Measurements from ENCODE around the genes PLGLB2 and RPIA.

DNA sequence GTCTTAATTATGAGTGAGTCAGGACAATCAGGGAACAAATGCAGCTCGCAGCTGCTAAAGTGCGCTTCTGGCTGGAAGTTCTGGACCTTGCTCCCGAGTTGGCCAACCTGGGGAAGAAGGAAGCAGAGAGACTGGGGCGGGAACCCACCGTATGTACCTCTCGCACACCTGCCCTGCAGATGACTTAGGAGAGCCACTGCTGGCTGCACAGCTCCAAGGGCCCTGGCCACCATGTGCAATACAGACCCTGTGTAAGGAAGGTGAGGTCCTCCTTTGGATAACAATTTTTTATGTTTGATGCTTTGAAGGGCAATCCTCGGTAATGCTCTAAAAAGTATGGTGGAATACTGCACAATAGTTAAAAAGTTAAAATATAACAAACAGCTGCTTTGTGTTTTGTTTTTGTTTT lies 42.3 kb downstream of the REEP1 start:
- RAMPAGE, long total RNA = no peak
- RRBS = no CpG with 5 or more reads among the region's 7 CpGs

- RAMPAGE, long total RNA = no peak
- RRBS = no CpG with 5 or more reads among the region's 2 CpGs
These were observed 17.3 kb downstream of the KDM3A start for GRCh38 chr2:86458320-86459092.

DNA sequence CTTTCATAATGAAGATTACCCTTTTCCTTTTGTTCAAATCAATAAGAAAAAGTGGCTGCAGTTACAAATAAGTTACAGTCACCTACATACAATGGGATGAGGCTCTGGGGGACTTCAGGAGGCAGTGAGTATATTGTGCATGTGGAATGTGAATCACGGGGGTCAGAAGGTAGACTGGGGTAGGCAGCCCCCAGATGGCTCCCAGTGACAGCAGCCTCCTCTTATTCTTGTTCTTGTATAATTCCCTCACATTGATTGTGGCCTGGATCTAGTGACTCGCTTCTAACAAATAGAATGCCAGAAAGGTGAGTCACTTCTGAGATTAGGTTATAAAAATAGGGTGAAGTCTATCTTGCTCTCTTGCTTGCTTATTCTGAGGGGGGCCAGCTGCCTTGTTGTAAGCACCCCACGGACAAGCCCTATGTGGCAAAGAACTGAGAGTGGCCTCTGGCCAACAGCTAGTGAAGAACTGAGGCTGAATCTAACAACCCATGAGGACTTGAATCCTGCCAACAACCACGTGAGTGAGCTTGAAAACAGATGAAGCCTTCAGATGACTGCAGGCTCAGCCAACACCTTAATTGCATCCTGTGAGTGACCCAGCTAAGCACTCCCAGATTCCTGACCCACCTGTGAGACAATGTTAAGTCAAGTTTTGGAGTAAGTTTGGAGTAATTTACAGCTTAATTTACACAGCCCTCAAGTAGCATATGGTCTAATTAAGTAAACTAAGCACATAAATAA lies 15.6 kb upstream of the RMND5A start:
- RAMPAGE, long total RNA = no peak
- RRBS = no CpG with 5 or more reads among the region's 4 CpGs

- RAMPAGE, long total RNA = no peak
These were observed 27.9 kb downstream of the RMND5A start for GRCh38 chr2:86747981-86748403.

DNA sequence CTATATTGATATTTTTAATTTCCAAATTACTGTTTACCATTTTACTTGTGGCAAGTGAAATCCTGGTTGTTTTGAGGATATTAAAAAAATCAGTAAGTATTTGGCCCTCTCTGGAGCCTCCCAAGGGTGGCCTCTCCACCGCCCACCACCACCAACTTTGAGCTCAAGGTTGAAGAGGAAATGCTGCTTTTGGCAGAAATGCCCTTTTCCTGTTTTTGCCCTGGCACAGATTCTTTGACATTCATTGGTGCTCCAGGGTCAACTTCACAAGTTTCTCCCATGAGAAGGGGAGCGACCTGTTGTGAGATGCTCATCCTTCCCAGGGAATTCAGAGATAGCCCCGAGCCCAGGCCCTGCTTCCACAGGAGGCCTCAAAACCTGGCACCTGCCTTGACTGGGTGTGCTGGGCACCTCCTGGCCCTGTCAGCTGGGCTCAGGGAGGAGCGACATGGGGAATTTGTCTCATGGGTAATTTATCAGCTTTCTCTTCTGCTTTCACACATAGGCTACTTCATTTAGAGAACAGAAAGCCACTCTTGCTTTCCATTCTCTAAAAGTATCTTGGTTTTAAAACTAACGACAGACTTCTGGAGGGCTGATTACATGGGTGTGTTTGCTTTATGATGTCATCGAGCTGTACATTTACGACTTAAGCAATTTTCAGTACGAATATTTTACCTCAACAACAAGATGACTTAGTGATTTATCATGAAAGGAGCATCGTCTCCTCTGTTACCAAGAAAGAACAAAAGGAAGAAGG lies 6.9 kb downstream of the CD8A start:
- RAMPAGE, long total RNA = no peak
- RRBS = no CpG with 5 or more reads among the region's 9 CpGs

GRCh38 chr2:86792829-86793584 lies 2.3 kb upstream of the CD8A start:
- RAMPAGE, long total RNA = no peak
- RRBS = no CpG with 5 or more reads among the region's 5 CpGs

GRCh38 chr2:86793585-86794188 lies 3.0 kb upstream of the CD8A start:
- RAMPAGE, long total RNA = no peak
- RRBS = no CpG with 5 or more reads among the region's 5 CpGs

- RAMPAGE, long total RNA = no peak
- RRBS = 81% methylated on average over 4 of the region's 19 CpGs
These were observed 35.3 kb upstream of the CD8A start for GRCh38 chr2:86825743-86826666.

DNA sequence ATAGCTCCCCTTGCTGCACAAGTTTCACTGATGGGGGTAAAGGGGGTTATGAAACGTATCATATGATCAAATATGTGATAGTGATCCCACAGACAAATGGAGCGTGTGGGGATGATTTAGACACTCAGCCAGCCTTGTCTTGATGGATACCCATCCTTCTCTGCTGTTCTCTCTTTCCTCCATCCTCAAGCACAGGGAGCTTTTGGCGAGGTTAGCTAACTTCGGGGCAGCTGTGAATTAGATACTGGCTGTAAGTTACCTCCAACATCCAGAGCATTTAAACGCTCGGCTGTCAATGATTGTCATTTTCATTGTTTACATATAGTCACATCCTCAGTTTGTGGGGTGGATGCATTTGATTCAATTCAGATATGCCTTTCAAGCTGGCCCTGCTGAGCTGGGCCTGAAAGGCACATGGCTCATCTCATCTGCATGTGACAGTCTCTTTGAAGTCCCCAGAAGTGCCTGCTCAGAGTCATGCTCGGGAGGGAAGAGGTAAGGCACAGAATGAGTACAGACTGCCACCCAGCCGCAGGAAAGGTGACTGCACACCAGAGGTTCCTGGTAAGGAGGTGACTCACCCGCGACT lies 281.4 kb upstream of the PLGLB2 start:
- RAMPAGE, long total RNA = no peak
- RRBS = no CpG with 5 or more reads among the region's 10 CpGs

- RAMPAGE, long total RNA = no peak
- RRBS = no CpG with 5 or more reads among the region's 10 CpGs
These were observed 261.5 kb upstream of the PLGLB2 start for GRCh38 chr2:87486327-87486906.

GRCh38 chr2:87594833-87595391 lies 153.0 kb upstream of the PLGLB2 start:
- RAMPAGE, long total RNA = no peak
- RRBS = no CpG with 5 or more reads among the region's 11 CpGs

DNA sequence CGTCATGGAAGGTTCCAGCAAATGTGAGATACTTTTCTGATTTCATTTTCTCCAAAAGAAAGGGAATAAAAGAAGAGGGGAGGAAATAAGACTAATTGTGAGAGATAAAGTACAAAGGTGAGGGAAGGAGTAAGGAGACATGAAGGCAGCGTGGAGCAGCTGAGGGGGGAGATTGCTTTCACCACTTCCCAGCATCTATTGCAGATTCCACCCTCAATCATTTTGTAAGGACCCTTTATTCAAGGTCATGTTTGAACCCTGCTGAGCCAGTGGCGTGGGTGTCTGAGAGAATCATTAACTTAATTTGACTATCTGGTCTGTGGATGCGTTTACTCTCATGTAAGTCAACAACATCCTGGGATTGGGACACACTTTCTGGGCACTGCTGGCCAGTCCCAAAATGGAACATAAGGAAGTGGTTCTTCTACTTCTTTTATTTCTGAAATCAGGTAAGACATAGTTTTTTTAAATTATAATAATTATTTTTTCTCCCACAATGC lies at the start of gene PLGLB2:
Gene PLGLB2 (plus strand): TSS at position 334 of the 500 bp plus-strand sequence.
- RAMPAGE, long total RNA = no peak
- RRBS = no CpG with 5 or more reads among the region's 4 CpGs

DNA sequence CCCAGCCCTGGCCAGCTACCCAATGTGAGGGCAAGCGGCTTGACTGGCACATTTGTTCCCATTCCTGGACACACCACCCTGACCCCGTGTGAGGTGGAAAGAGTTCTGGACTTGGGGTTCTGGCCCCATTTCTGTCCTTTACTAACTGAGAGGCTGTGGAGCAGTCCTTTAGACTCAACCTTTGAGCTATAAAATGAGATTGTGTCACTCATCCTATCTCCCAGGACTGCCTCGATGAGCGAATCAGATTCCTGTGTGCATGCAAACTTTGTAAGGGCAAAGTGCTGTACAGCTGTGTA lies 9.2 kb downstream of the THNSL2 start:
- RAMPAGE, long total RNA = no peak
- RRBS = no CpG with 5 or more reads among the region's 4 CpGs

DNA sequence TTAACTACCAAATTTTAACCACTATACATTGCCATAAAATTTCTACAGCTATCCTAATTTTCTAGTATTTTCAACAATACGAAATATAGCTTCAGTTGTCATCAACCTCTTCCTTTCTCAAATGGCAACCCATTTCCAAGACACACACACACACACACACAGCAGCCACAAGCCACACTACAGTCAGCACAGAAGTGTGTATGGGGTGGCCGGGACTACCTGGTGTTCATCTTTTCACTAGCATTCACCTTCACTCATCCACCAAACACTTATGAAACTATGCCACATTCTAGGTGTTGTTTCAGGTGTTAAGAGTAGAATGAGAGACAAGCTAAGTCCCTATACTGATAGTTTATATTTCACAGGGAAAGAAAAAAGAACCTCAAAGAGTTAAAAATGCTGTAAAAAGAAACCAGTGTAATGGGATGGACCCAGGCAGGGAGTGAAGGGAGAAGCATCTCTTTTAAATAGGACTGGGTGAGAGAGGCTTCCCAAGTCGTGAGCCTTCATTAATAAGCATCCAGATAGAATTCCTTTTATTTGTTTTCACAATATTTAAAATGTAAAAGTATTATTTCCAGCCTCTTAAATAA lies 40.1 kb downstream of the TEX37 start:
- RAMPAGE, long total RNA = no peak
- RRBS = no CpG with 5 or more reads among the region's 3 CpGs

- RAMPAGE, long total RNA = no peak
- RRBS = no CpG with 5 or more reads among the region's 8 CpGs
These were observed 50.4 kb downstream of the TEX37 start for GRCh38 chr2:88574621-88575391.

DNA sequence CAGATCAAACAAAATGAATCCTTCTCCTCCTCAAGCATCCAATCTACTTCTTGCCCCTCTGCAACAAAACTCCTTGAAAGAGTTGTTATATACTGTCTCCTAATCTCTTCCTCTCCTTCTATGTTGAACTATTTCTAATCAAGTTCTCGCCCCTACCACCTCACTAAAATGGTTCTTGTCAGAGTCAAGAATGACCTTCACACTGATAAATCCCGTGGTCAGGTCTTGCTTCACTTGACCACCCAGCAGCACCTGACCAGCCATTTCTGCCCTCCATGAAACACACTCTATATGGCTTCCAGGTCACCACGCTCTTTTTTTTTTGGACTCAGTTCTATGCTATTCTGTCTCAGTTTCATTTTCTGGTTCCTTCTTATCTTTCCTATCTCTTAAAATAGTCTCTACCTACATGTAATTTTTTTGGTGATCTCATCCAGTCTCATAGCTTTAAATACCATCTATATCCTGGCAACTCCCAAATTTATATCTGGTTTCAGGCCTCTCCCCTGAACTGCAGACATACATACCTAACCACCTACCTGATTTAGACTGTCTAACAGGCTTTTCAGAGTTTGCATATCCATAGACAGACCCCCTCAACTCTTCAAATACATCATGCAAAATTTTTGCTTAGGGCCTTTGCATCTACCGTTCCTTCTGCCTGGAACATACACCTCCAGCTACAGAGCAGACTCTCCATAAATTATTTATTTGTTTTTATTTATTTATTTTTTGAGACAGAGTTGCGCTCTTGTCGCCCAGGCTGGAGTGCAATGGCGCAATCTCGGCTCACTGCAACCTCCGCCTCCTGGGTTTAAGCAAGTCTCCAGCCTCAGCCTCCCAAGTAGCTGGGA lies 11.3 kb downstream of the EIF2AK3 start:
- RAMPAGE, long total RNA = no peak
- RRBS = no CpG with 5 or more reads among the region's 9 CpGs

- RAMPAGE, long total RNA = start-site peak on the plus strand at chr2:88691650-88691701, 18 and 17 reads in 2 replicates
- RRBS = 2% methylated on average over 17 of the region's 66 CpGs
These were observed at the start of gene RPIA for GRCh38 chr2:88691592-88692704. TSS of gene RPIA (plus strand) at chr2:88691673.

- RAMPAGE, long total RNA = no peak
- RRBS = no CpG with 5 or more reads among the region's 6 CpGs
These were observed 63.4 kb downstream of the RPIA start for GRCh38 chr2:88754755-88755399.

DNA sequence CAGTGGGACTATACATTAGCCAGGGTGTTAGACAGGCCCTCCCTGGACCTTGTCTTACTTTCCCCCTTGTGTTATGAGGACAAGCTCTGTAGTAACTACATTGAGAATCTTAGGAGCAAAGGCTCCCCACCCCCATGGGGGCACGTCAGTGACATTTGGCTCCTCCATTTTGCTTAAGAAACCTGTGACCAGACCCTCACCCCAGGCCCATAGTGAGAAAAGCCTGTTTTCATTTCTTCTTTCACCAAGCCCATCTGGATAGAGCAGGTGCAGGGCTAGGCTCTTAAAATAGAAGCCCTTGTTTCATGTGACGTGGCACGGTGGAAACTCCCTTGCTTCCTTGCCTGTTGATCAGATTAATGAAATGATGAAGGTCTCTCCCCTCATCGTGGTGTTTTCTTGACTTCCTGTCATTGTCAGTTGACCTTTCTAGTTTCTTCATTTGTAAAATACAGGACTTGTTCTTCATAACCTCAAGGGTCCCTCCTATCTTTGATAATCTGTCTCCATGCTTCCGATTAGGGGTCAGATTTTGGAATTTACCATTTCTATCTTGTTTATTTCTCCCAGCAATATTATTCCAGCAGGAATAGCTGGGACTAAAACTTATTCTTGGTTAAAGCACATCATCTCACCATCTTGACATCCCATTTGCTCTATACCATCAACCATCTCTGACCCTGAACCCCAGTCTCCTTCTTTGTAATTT lies 146.9 kb downstream of the RPIA start:
- RAMPAGE, long total RNA = no peak
- RRBS = no CpG with 5 or more reads among the region's 5 CpGs

DNA sequence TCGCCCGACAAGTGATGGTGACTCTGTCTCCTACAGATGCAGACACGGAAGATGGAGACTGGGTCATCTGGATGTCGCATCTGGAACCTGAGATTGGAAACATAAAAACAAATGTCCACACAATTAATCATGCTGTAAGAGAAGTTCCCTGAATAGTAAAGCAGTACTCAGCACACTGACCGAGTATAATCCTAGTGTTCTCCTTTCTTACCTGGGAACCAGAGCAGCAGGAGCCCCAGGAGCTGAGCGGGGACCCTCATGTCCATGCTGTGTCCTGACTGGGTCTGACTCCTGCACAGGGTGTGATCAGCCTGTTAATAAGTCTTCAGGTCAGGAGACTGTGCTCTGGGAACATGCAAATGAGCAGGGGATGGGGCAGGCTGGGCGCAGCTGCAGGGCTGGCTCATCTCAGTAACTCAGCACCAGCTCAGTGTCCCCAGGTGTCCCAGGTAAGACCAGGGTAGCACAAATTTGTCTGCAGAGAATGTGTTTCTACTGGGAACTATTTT lies 349.0 kb downstream of the RPIA start:
- RAMPAGE, long total RNA = no peak
- RRBS = no CpG with 5 or more reads among the region's 7 CpGs

Measured in hepatocyte (in vitro differentiated cells and primary cell).